Hair follicle dermal papilla cell (primary cell): ENCODE data around the gene PRPSAP2.

GRCh38 chr17:18237421-18237793, 12.0 kb downstream of the LLGL1 start:
- CAGE, long polyA plus RNA = no peak

- CAGE, long polyA plus RNA = no peak
These were observed 803 bp downstream of the SHMT1 start for GRCh38 chr17:18362399-18363094.

DNA sequence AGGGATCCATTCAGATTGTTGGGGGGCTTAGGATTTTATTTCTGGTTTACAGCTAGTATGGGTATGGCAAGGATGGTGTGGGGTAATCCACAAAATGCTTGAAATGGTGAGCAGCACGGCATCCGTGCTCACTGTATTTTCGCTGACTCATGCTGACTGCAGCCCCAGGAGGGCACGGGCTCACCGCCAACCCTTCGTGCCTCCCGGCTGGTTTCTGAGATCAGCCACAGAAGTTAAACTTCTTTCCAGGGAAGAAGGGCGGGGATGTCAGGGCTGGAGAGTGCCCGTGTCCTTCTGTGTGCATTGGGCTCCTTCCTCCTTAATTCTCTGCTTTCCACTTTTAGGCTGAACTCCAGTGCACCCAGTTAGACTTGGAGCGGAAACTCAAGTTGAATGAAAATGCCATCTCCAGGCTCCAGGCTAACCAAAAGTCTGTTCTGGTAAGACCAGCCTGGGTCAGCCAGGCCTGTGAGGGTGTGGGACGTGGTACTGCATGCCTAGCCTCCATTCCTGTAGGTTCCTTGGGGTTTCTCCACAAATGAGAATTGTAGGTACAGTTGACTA, 21.9 kb upstream of the FBXW10 start:
- CAGE, long polyA plus RNA = no peak

GRCh38 chr17:18857761-18858975, at the start of gene PRPSAP2:
PRPSAP2 (plus strand) TSS chr17:18858131.
- CAGE, long polyA plus RNA = no peak

DNA sequence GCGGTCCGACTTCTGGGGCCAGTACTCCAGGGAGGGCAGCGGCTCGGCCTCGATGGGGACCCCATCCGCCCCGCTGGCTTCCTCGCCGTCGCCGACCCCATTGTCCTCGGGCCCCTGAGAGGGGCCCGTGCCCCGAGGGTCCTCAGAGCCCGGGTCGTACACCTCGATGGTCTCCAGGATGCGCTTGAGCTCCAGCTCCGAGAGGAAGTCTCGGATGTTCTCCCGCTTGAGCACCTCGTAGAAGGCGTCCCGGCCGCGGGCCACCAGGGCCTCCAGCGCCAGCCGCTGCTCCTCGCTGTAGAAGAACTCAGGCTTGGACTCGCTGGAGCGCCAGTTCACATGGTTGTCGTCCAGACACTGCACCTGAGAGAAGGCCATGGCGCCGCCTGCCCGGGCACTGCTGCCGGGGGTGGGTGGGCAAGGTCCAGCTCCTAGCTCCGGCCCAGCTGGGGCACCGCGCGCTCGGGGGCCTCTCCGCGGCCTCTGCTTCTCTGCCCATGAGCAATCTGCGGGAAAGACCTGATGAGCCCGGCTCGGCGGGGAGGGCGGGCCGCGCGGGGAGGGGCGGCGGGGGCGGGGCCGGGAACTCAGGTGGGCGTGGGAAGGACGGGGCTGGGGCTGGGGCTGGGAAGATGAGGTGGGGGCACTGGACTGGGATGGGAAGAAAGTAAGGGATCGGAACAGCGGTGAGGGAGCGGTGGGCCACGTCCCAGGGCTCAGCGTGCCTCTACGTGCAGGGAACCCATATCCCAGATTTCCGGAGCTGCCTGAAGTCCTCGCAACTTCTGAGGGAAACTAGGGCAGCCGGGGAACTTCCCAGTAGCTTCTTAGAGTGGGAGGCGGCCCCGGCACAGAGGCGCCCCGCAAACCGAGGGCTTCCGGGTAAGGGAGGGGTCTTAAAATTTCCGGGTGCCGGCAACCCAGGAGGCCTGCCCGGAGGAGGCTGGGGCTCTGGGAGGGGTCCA, 618 bp downstream of the FAM83G start:
- CAGE, long polyA plus RNA = no peak

- CAGE, long polyA plus RNA = no peak
These were observed 16.9 kb upstream of the FAM83G start for GRCh38 chr17:19021400-19022018.

DNA sequence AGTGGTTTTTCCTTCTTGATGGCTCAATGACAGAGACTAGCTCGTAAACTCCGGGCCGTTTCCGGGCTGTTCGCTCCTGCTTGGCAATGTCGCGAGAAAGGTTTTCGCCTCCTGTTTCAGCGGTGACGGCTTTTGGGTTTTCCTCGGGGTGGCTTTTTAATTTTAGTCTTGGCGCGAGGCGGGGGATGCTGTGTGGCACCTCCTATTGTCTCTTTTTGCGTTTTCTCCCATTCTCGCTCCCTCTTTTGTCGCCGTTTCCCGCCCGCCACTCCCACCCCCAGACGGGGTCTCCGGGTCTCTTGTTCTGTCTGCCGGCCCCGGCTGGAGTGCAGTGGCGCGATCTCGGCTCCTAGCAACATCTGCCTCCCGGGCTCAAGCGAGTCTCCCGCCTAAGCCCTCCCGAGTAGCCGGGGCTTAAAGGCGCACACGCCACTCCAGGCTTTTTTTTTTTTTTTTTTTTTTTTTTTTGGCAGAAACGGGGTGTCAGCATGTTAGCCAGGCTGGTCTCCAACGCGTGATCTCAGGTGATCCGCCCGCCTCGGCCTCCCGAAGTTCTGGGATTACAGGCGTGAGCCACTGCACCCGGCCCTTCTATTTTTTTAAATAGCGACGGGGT, 15.5 kb upstream of the GRAP start:
- CAGE, long polyA plus RNA = no peak

GRCh38 chr17:19063321-19064277, 16.8 kb upstream of the GRAP start:
- CAGE, long polyA plus RNA = no peak

DNA sequence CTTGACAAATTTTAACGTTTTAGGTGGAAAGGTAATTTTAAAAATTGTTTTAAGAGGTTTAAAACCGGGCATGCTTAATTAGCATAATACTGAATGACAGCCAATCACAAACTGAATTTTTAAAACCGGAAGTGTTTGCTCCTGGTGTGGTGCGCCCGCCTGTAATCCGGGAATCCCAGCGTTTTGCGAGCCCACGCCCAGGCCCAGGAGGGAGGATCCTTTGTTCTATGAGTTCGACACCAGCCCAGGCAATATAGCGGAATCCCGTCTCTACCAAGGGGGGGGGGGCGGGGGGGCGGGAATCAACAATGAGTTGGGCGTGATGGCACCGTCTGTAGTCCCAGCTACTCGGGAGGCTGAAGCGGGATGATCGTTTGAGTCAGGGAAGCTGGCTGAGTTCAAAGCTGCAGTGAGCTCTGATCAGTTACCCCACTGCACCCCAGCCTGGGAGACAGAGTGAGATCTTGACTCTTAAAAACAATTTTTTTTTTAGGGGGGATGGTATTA, 17.6 kb upstream of the GRAP start:
- CAGE, long polyA plus RNA = no peak

DNA sequence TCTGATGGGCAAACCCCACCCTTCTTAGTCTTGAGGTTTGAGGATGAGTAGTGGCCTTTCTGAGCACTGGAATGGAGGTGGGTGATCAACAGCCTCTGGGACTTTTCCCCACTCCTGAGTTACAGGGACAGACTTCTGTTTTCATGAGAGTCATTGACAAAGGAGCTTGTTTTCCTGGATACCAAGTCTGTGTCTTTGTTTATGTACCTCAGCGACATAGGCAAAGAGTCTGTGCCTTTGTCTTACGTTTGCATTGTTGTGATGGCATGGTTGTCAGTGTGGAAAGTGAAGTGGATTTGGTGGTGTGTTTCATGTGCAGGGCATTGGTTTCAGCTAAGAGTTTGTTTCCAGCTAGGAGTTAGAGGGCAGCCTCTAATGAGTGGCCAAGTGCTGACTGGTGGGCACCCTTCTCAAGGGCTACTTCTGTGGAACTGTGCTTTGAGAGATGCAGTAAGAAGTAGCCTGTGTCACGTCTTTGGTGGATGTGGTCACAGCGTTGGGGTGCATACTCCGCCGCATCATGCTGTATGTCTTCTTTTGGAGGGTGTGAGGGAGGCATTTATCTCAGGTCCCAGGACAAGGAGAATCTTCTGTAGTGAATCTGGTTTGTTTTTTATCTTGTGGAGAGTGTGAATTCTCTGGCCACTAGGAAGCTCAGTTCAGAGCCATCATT, 17.6 kb downstream of the EPN2 start:
- CAGE, long polyA plus RNA = no peak

GRCh38 chr17:19317157-19318016, 45.1 kb downstream of the B9D1 start:
- CAGE, long polyA plus RNA = no peak

DNA sequence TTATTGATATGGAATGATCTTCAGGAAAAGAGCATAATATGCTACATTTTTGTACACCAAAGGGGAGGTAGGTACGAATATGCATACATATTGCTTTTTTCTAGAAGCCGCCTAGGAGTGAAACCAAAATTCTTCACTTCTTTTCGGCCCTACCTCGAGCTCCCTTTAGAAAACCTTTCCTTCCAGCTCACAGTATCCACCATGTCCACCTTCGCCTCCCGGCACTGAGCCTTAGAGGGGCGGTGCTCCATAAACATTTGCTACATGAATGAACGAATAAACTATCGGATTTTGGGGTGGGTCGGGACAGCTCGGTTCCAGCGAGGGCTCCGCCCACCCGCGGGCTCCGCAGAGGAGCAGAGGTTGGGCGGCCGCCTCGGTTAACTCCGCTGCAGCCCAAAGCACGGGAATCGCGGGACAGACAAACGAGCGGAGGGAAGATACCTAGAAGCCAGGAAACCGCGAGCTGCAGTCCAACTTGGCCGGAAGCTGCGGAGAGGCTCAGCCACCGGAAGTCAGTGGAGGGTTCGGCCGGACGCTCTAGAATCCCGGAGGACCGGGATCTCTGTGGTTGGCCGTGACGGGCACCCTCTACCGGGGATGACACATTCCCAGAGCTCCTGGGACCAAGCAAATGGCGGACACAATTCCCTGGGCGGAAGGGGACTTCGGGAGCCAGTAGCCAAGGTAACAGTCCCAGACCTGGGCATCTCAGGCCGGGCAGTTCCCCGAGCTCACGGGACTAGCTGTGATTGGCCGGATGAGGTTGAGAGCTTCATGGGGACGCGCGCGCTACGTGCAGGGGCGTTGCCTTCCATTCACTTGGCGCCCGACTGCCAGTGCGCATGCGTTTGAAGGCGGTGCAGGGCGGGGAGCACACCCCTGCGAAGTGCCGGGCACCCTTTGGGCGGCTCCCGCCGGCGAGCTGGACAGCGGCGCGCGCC, 611 bp upstream of the MAPK7 start:
- CAGE, long polyA plus RNA = no peak

- CAGE, long polyA plus RNA = no peak
These were observed 588 bp upstream of the SLC47A1 start for GRCh38 chr17:19533002-19533529.

GRCh38 chr17:19768028-19768358, 19.9 kb upstream of the ALDH3A1 start:
- CAGE, long polyA plus RNA = no peak

GRCh38 chr17:19957997-19958611, 19.5 kb downstream of the AKAP10 start:
- CAGE, long polyA plus RNA = no peak

DNA sequence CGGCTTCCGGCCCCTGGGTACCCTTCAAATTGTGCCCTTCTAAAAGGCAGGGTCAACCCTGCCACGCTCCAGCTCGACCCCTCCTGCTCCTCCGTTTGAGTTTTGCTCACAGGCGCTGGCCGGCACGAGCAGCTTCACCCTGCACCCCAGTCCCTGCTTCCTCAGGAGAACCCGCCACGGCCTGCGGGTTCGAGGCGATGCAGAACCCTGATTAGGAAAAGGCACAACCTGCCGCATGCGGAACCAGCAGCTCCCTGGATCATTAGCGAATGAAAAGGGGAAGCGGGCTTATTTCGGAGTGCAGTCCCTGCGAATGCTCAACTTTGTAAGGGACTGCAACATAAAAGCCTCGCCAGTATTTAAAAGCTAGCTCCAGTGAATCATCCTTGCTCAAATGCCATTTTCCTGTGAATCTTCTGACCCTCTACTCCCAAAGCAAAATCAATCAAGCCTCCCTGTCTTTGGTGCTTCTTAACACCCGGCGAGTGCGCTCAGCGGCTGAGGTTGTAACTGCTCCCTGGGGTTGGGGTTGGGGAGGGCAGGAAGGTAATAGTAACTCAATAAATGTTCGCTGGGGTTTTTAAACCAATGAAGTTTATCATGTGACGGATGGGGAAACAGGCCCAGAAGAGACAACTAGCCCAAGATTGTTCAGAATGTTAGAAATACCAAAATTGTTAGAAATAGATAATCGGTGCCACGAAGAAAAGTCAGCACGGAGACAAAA, 659 bp upstream of the AKAP10 start:
- CAGE, long polyA plus RNA = no peak

- CAGE, long polyA plus RNA = no peak
These were observed 83.3 kb downstream of the SPECC1 start for GRCh38 chr17:20092395-20092847.

DNA sequence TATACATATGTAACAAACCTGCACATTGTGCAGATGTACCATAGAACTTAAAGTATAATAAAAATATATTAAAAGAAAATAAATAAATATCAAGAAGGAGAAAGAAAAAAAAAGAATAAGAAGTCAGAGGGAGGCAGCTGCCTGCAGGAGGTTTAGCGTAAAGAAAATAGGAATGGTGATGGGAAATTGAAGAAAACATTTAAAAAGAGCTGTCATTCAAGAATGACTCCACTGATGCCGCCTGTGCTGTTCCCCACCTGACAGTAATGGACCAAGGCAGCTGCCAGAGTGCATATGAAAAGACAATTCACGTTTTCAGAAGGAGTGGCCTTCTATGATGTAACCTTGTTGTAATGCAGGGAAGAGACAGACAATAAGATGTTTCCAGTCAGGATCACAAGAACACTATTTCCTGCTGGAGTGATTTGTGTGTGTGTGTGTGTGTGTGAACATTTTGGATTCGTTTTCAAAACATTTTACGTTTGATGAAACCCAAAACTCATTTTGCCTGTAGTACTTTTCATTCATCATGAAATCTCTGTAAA, 203.8 kb downstream of the LGALS9B start:
- CAGE, long polyA plus RNA = no peak

- CAGE, long polyA plus RNA = no peak
These were observed 41.1 kb downstream of the USP22 start for GRCh38 chr17:21001315-21002493.

- CAGE, long polyA plus RNA = no peak
These were observed 23.9 kb downstream of the USP22 start for GRCh38 chr17:21018701-21019604.